ENCODE results near the gene TEX36.

- PRO-cap, 3 experiments = no peak in any of the 3 experiments
- RAMPAGE, long total RNA, 2 experiments = no peak in any of the 2 experiments
- RRBS = no CpG with 5 or more reads among the region's 18 CpGs
These were observed 72.2 kb downstream of the CHST15 start for GRCh38 chr10:124021091-124021724.

DNA sequence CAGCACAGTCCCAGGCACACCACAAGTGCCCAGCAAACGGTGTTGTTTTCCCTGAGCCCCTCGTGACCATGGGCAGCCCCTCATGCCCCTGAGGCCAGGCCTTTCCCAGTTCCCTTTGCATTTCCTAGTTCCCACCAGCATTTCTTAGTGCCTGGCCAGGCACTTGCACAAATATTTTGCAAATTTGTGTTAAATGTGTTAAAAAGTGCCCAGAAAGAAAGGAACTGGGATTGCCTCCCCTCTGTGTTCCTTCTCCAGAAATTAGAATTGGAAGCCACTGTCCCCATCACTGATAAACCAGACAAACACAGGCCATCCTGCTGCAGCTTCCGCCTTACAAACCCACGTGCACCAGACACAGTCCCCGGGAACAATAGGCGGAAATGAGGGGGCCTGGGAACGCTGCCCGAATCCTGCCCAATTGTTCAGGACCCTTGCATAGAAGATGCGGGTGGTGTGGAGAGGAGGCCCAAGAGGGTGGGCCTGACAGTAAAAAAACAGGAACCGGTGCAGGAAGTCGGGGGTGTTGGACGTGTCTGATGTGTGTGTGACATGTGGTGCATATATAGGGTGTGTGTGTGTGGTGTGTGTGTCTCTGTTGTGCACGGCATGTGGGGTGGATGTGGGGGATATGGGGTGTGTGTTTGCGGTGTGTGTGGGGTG, 26.4 kb upstream of the CHST15 start:
- PRO-cap, 3 experiments = no peak in any of the 3 experiments
- RAMPAGE, long total RNA, 2 experiments = no peak in any of the 2 experiments
- RRBS = no CpG with 5 or more reads among the region's 14 CpGs

DNA sequence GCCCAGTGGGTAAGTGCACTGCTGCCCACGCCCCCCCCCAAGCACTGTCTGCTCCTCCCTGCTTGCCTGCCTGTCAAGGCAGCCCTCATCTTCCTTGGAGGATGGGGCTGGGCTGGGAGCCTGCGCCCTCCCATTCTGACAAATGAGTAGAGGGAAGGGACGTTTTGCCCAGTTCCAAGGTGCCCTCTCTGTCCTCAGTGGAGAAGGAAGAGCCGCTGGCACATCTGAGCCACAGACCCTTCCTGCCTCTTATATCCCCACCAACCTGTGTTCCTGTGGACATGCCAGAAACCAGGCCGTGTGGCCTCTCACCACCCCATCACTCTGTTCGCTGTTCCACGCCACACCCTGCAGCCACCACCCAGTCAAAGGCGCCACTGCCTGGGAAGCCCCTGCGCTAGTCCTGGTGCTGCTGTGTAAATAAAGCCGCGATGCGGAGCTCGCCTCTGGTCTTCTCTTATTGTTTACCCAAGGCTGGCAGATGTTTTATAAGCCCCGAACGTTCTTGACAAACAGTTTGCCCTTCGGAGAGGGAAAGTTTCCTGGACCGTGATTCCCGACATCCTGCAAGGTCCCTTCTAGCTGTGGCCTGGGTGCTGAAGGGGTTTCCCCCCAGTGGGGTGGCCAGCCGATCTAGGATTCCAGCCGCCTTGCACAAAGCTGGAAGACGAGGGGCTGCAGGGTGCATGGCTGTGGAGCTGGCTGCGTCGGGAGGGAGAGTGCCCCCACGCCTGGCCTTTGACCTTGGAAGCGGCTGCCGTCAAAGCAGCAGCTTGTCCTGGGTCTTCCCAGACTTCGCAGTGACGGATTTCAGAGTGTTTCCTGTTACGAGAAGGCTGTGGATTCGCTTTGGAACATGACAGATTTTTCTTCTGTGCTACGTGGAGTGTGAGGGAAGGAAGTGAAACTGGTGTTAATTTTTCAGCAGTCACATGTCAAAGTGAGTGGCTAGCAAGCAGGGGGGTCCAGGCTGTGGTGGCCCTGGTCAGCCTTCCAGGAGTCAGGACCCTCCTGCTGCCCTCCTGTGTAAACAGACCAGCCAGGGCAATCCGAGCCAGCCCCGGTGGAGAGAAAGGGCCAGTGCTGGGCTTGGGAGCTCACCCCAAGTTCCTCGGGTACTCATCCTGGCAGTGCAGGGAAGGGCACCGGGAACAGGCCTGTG, 61.5 kb downstream of the LHPP start:
- PRO-cap, 3 experiments = no peak in any of the 3 experiments
- RAMPAGE, long total RNA, 2 experiments = no peak in any of the 2 experiments
- RRBS = 80% methylated on average over 3 of the region's 35 CpGs

DNA sequence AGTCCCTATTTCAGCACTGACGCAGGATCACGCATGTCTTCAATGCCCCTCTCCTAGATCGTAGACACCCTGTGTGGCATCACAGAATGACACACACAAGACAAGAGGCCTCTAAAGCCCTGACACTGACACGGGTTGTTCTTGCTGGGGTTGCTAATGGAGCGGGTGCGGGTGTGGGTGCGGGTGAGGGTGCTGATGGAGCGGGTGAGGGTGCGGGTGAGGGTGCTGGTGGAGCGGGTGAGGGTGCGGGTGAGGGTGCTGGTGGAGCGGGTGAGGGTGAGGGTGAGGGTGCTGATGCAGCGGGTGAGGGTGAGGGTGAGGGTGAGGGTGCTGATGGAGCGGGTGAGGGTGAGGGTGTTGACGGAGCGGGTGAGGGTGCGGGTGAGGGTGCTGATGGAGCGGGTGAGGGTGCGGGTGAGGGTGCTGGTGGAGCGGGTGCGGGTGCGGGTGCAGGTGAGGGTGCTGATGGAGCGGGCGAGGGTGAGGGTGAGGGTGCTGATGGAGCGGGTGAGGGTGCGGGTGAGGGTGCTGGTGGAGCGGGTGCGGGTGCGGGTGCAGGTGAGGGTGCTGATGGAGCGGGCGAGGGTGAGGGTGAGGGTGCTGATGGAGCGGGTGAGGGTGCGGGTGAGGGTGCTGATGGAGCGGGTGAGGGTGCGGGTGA, 133.9 kb downstream of the FAM53B start:
- PRO-cap, 3 experiments = peak in 2 of 3 experiments; most common plus-strand start position 430 of the sequence (in 2); most common minus-strand start position 273 of the sequence (in 1)
- RAMPAGE, long total RNA, 2 experiments = no peak in any of the 2 experiments
- RRBS = no CpG with 5 or more reads among the region's 35 CpGs

DNA sequence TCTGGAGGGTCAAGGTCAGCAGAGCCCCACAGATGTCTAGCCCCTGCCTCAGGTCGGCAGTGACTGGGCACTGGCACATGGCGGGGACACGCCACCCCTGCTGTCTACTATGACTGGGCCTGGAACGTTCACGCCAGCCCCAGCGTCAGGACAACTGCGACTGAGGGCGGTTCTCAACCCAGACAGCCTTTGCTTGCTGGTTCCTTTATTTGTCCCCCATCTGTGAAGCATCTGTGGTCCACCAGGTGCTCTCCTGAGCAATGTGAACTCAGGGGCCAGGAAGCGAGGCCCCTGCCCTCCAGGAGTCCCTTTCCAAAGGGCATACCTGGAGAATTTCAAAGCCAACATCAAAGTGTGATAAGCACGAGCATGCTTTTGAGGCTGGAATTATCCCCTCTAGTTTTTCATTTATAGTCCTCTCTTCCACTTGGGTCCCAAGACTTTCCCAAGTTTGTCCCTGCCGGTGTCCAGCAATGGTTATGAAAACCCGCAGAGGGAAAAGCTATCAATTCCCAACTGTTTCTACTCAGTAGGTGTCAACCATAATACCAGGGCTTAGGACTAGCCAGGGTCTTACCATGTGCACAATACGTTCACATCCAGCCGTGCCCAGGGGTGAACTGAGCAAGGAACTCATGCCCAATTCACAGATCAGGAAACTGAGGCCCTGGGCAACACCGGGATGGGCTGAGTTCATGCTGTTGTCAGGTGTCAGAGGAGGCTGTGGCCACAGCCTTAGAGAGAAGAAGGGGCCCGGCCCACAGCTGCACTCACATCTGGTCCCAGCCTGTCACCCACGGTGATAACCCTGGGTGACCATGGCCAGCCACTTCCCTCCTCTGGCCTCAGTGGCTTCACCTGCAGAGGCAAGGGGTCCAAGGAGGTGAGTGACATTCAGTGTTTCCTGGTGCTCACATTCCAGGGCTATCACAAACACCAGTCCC, 92.2 kb downstream of the FAM53B start:
- PRO-cap, 3 experiments = no peak in any of the 3 experiments
- RAMPAGE, long total RNA, 2 experiments = no peak in any of the 2 experiments
- RRBS = 93% methylated on average over 2 of the region's 17 CpGs

DNA sequence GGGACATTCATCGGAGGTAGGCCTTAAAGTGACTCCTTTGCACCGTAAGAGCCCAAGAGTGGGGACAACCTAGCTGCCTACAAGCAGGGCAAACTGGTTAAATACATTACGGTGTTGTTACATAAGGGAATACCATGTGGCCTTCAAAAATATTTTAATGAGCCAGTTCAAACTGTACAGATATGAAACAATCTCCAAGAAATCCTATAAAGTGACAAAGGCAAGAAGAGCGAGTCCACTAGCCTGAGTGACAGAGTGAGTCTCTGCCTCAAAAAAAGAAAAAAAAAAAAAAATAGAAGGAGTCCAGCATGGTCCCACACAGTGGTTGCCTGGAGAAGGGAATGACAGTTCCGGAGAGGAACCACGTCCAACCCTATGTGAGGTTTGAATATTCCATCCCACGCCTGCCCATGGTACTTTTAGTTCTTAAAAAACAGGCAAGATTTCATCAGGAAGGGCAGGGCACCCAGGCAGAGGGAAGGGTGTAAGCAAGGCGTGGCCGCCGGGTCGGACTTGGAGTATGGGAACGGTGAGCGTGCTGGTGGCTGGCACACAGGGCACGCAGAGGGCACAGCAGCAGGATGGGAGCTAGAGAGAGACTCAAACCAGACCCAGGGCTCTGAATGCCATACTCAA, 34.5 kb downstream of the FAM53B start:
- PRO-cap, 3 experiments = peak in 2 of 3 experiments; most common plus-strand start position 551 of the sequence (in 1); most common minus-strand start position 343 of the sequence (in 1)
- RAMPAGE, long total RNA, 2 experiments = no peak in any of the 2 experiments
- RRBS = no CpG with 5 or more reads among the region's 14 CpGs

- PRO-cap, 3 experiments = peak in 1 of 3 experiments; most common plus-strand start chr10:124723665 (in 1); most common minus-strand start chr10:124723596 (in 1)
- RAMPAGE, long total RNA, 2 experiments = no peak in any of the 2 experiments
- RRBS = no CpG with 5 or more reads among the region's 9 CpGs
These were observed 21.2 kb downstream of the FAM53B start for GRCh38 chr10:124722584-124723802.

GRCh38 chr10:124946623-124947329, 4.9 kb downstream of the ZRANB1 start:
- PRO-cap, 3 experiments = no peak in any of the 3 experiments
- RAMPAGE, long total RNA, 2 experiments = no peak in any of the 2 experiments
- RRBS = no CpG with 5 or more reads among the region's 4 CpGs

DNA sequence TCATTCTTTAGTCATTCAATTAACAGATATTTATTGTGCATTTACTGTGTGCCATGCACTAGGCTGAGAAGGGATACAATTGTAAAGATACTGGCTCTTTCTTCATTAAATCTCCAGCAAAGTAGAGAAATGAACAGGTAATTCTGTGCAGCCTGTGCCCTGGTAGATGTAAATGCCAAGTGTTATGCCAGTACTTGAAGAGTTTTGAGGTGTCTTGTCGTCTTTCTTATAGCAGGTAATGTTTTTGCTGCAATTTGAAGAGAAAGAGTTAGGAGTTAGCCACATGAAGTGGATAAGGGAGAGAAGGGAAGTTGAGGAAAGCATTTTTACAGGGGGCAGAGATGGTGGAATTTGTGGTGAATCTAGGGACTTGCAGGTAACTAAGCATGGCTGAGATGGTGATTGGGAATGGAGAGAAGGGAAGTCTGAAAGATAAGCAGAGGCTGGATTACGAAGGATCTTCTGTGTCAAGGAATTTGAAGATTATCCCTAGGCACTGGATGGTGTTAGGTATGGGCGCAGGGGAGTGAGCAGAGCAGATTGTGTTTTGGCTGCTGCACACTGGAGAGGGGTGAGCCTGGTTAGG, 25.2 kb downstream of the ZRANB1 start:
- PRO-cap, 3 experiments = no peak in any of the 3 experiments
- RAMPAGE, long total RNA, 2 experiments = no peak in any of the 2 experiments
- RRBS = no CpG with 5 or more reads among the region's 3 CpGs

- PRO-cap, 3 experiments = no peak in any of the 3 experiments
- RAMPAGE, long total RNA, 2 experiments = no peak in any of the 2 experiments
- RRBS = no CpG with 5 or more reads among the region's 18 CpGs
These were observed 58.8 kb upstream of the CTBP2 start for GRCh38 chr10:125086541-125087200.

DNA sequence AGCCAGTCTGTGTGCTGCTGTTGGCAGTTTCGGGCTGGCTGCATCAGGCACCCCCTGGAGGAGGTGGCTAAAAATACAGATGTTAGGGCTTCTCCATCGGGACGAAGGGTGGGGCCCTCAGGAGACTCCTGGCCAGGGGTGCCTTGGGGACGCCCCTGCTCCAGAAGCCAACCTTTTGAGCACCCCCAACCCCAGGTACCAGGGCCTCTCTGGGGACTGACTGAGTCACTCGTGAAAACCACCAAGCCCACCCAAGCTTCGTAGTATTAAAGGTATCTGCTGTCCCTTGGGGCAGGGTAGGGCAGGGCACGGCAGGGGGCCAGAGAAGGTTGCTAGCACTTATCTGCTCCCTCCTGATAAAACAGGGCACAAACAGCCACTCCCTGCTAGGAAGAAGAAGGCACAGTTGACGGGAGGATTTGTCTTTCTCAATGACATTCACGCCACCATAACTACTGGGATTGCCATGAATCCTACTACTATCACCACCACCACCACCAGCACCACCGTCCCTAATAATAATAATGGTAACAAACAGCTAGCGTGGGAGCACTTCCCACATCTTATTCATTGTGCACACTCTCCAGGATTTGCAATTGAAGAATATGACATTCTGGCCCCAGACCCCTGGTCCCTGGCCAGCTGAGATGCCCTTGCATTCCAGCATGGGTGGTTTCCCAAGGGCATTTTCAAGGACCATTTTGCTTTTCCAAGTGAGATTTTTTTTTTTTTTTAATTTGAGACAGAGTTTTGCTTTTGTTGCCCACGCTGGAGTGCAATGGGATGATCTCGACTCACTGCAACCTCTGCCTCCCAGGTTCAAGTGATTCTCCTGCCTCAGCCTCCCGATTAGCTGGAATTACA, 117.6 kb upstream of the CTBP2 start:
- PRO-cap, 3 experiments = no peak in any of the 3 experiments
- RAMPAGE, long total RNA, 2 experiments = no peak in any of the 2 experiments
- RRBS = no CpG with 5 or more reads among the region's 14 CpGs

- PRO-cap, 3 experiments = no peak in any of the 3 experiments
- RAMPAGE, long total RNA, 2 experiments = no peak in any of the 2 experiments
- RRBS = no CpG with 5 or more reads among the region's 10 CpGs
These were observed 129.5 kb upstream of the CTBP2 start for GRCh38 chr10:125157142-125157943.

GRCh38 chr10:125337105-125337607, 309.3 kb upstream of the CTBP2 start:
- PRO-cap, 3 experiments = no peak in any of the 3 experiments
- RAMPAGE, long total RNA, 2 experiments = no peak in any of the 2 experiments
- RRBS = no CpG with 5 or more reads among the region's 4 CpGs

- PRO-cap, 3 experiments = no peak in any of the 3 experiments
- RAMPAGE, long total RNA, 2 experiments = no peak in any of the 2 experiments
- RRBS = no CpG with 5 or more reads among the region's 6 CpGs
These were observed 22.4 kb downstream of the TEX36 start for GRCh38 chr10:125660685-125660907.

DNA sequence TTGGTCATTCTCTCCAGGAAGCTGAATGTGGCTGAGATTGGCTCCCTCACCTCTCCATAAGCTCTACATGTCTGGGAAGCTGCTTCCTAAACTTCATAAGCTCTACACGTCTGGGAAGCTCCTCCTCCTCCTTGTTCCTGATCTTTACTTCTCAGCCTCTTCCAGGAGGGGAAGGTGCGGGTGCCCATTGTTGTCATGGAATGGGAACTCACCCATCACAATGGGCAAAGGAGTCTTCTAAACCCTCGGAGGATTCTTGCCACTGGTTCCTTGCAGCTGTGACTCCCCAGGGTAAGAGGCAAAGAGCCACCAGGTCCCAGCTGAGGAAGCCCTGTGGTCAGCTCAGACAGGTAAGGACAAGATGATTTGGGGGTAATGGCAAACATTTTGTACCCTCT, at the start of gene TEX36:
Gene TEX36, minus strand, starts transcription at position 182 of the 398 bp plus-strand sequence.
- PRO-cap, 3 experiments = no peak in any of the 3 experiments
- RAMPAGE, long total RNA, 2 experiments = start-site peak on the plus strand in 2 of 2 experiments, centred at positions 265 to 275 of the sequence, 48 to 91 reads per replicate; start-site peak on the minus strand in 2 of 2 experiments, centred at positions 143 to 154 of the sequence, 75 to 198 reads per replicate
- RRBS = no CpG with 5 or more reads among the region's 3 CpGs

- PRO-cap, 3 experiments = no peak in any of the 3 experiments
- RAMPAGE, long total RNA, 2 experiments = no peak in any of the 2 experiments
- RRBS = no CpG with 5 or more reads among the region's 8 CpGs
These were observed 212.4 kb downstream of the ADAM12 start for GRCh38 chr10:126175783-126176285.

DNA sequence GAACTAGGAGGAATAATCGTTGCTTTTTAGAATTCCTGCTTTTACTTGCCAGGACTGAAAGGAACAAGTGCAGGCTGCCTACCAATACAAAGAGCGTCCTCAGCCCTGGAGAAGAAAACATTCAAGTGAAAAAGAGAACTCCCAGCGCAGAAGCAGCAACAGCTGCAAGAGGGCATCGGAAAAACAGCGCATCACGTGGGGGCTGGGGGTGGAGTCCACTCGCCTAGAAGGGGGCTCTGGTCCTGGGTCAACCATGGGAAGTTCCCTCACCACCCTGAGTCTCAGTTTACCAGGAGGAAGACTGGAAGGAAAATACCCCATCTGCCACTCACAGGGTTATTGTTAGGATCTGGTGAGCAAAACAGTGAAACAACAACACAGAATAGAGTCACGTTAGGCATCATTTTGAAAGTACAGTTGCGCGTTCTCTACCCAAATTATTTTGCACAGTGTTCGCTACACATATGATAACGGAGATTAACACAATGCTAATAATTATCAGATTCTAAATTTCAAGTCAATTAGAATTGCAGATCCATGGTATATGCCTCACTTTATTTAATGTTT, 512 bp upstream of the C10orf90 start:
- PRO-cap, 3 experiments = no peak in any of the 3 experiments
- RAMPAGE, long total RNA, 2 experiments = no peak in any of the 2 experiments
- RRBS = no CpG with 5 or more reads among the region's 12 CpGs

DNA sequence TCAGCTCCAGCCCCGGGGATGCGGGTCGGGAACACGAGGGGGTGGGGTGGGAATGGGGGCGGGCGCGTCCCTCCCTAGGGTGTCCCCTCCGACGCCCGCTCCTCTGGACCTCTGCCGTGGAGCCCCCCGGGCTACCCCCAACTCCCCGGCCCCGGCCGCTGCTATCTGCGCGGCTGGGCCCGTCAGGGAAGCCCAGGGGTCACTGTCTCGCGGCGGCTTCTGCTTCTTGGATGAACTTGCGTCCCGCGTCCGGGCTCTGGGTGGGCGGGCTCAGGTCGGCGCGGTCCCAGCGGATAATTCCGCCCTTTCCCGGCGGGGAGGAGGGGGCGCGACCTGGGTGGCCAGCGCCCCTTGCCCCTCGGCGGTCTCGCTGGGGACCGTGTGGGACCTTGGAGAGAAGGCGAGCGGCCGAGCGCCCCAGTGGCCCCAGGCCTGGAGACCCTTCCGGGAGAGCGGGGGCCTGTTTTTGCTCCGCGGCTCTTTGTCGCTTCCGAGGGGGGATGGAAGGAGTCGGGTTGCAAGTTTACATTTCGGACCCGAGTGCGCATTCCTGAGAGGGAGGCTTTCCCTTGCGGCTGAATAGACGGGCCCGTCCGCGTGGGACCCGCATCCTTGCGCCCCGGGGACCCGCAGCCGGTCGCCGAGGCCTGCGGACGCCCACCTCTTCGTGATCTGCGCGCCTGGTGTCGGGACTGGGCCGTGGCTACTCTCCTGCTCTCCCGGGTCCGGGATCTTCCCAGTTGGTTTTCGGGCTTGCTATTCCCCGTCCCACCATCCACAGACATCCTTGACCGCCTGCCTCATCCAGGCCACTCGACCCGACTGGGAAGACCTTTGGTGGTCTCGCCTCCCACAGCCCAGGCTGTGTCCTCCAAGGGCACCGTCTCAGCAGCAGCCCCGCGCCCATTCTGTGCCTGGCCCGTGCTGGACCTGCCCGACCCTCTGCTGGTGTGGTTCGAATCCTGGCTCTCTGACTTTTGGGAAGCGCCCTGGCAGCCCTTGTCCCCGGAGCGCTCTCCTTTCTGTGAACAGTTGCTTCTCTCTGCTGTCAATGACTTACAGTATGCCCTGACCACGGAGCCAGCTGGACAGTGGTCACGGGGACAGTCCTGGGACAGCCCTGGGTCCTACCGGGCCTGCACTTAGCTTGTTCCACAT, 903 bp downstream of the DOCK1 start:
- PRO-cap, 3 experiments = peak in 1 of 3 experiments; most common minus-strand start position 483 of the sequence (in 1)
- RAMPAGE, long total RNA, 2 experiments = no peak in any of the 2 experiments
- RRBS = 4% methylated on average over 34 of the region's 93 CpGs

- PRO-cap, 3 experiments = no peak in any of the 3 experiments
- RAMPAGE, long total RNA, 2 experiments = no peak in any of the 2 experiments
- RRBS = no CpG with 5 or more reads among the region's 1 CpG
These were observed 127.3 kb upstream of the INSYN2A start for GRCh38 chr10:127323707-127324024.

- PRO-cap, 3 experiments = no peak in any of the 3 experiments
- RAMPAGE, long total RNA, 2 experiments = no peak in any of the 2 experiments
- RRBS = no CpG with 5 or more reads among the region's 15 CpGs
These were observed 2.3 kb upstream of the FOXI2 start for GRCh38 chr10:127734562-127735264.

Data from testis (tissue), 5 donors.